Right cardiac atrium (tissue), 1 donor: ENCODE measurements around a stretch of chr16.

- PRO-cap = bidirectional peak, plus-strand start at chr16:24539610, minus-strand start at chr16:24539377
Measured at GRCh38 chr16:24538677-24539480, 487 bp upstream of the RBBP6 start.

- PRO-cap = no peak
Measured at GRCh38 chr16:24570178-24570571, 30.8 kb downstream of the RBBP6 start.

DNA sequence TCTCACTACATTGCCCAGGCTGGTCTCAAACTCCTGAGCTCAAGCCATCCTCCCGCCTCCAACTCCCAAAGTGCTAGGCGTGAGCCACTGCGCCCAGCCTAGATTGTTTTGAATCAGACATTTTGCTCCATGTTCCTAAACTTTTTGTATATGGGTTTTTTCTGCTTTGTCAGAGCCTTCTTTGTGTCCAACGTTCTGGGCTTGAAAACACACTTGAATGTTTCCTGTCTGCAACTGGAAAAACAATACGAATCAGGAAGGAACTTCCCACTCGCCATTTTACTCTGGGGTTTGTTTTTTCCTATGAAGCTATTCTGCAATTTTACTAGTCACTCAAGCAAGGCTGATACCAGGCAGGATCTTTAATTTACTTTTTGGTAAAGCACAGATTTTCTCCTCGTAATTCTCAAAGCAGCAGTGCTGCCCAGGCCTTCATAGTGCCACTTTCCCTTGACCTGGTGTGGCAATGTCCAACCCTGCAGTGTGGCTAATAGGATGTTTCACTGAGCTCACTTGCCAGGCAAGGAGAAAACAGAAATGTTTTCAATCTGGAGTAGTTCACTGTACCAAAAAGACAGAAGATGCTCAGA, 31.6 kb downstream of the ARHGAP17 start:
- PRO-cap = no peak

DNA sequence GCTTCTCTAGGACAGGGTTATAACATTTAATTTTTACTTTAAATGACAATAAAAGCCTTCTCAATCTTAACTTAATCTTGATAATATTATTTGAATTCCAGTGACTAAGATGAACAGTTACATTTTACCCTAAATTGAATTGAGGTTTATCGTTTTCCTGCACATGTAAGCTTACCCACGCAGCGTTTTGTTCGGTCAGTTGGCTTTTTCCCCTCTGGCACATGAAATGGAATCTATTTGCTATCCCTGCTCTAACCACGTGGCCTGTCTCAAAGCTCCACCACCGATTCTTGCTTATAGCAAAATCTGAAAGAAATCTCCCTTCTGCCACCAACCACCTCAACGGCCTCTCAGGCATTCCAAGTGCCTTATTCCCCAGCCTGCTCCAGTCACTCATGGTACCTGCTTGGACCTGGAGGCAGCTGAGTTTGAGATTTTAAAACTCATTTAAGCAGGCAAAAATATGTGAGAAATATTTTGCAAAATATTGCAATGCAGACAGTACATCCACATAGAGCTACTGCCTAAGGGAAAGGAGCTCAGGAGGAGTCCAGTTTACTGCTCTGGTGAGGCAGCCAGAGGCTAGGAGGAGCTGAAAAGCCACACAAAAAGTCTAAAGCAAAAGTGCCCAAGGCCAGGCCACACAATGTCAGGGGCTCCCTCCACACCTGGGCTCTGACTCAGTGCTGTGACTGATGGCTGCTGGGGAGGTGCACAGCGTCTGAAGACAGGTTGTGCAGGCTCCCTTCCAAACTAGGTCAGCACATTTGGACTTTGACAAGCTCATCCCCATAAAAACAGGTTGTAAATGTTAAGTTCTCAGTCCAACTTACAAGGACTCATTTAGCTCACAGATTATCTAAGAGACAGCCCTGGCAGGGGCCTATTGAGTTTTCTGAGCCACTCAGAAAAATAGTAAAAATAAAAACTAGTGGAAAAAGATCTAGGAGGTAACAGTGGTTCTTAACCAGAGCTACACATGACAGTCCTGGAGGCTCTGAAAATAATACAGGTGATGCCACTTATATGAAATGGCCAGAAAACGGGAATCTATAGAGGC, 26.3 kb downstream of the ARHGAP17 start:
- PRO-cap = unidirectional peak, minus-strand start at position 216 of the sequence

GRCh38 chr16:24999205-24999780, 15.9 kb downstream of the ARHGAP17 start:
- PRO-cap = unidirectional peak, minus-strand start at chr16:24999515

- PRO-cap = no peak
Measured at GRCh38 chr16:25030171-25030947, 15.2 kb upstream of the ARHGAP17 start.

DNA sequence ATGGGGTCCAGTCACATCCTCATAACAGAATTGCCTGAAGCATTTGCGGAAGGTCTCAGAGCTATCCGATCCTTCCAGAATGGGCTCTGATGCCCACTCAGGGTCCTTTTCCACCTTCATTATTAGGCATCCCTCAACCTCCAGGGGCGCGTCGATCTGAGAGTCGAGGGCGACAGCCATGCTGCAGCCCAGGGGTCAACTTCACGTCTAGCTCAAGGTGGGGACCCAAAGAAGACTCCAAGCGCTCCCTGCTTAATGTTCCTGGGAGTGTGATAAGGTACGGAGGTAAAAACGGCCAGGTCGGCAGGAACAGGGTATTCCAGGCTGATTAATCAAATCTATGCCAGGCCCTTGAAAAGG, 717 bp downstream of the ZKSCAN2 start:
- PRO-cap = no peak

DNA sequence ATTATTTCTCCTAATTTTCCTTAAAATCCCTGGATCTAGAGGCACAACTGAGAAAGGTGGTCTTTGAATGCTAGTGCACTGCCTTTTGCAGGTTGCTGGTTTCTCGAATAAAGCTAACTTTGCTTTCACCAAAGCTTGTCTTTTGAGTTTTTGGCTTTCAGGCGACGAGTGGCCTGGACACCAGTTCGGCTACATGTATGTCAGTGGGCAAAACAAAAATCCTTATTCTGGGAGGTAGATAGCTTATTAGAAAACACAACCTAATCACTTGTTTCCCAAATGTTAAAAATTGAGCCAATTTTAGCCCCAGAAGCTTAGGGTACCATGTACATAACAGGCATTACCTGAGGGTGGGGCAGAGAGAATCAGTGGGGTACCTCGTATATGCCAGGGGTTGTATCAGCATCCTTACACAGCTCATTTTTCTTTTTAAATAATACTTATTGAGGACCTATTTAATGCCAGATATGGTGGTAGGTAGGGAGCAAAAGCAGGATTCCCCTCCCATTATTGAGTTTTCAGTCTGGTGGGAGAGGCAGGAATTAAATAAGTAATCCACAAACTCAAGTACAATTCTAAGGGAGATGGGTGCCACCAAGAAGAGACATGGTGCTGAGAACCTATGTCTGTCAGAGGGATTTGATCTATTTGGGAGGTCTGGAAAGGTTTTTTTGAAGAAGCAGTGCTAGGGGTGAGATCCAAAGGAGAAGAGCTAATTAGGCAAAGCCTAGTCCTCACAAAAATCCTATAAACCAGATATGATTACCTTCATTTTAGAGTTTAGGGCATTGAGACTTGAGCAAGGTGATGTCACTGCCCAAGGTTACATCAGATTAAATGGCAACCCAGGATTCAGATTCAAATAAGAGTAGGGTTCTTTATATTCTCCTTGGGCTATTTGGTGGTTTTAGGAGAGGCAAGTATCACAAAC, 3.6 kb upstream of the ZKSCAN2 start:
- PRO-cap = no peak

DNA sequence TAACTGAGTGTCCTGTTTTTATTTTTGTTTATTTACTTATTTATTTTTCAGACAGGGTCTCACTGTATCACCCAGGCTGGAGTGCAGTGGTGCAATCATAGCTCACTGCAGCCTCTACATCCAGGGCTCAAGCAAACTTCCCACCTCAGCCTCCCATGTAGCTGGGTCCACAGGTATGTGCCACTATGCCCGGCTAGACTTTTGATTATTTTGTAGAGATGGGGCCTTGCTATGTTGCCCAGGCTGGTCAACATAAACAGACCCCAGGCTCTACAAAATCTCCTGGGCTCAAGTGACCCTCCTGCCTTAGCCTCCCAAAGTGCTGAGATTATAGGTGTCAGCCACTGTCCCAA, 127.6 kb upstream of the HS3ST4 start:
- PRO-cap = no peak

DNA sequence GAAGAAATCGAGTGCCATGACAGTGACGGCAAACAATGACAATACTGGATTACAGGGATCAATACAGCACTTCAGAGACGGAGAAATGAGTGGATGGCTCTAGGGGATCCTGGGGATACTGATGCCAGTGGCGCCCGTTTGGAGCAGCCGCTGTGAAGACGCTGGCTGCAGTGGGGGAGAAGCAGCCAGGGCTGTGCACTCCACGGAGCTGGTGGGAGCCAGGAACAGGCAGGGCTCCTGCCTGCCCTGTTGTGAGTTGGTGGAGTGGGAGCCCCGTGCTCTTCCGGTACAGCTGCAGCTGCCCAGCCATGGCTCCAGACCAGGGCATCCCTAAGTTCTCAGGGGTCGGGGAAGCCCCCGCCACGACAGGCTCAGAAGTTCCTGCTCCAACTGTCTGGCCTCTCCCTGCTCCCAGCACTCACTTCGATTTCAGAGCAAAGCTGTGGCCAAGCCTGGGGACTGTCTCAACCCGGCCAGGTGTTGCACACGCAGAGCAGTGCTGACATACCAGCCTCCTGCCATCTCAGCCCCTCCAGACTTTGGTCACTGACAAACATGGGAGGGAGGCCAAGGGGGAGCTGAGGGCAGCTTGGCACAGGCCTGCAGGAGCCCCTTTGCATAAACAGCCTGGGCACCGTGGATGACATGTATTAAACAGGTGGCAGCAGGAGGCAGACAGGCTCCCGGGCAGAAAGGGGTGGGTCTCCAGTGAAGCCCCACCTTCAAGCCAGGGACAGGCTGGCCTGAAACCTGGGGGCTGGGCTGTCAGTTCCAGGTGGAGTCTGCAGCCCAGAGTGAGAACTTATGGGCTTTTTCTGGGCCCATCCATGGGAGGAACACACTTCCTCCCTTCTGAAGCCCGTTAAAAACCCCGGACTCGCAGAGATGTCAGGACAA, 13.9 kb upstream of the KDM8 start:
- PRO-cap = no peak

DNA sequence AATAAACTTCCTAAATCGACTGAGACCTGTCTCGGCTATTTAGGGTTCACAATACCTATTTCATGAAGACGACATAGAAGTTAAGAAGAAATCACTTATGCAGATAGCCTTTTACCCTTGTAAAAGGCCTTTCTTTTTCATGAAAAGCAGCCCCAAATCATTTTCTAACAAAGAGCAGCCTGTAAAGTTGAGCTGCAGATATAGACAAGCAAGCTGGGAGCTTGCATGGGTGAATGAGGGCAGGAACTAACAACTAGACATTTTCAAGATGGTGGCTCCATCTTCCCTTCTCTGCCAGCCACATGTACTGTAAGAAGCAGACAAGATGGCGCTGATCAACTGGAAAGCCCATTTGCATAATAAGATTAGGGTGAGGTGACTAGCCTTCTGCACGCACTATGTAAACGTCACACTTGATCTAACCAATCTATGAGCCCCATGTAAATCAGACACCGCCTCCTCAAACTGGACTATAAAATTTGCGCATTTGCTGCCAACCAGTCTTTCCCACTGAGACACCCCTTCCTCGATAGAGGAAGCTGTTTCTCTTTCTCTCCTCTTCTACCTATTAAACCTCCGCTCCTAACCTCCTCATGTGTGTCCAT, 4.6 kb upstream of the KDM8 start:
- PRO-cap = no peak

DNA sequence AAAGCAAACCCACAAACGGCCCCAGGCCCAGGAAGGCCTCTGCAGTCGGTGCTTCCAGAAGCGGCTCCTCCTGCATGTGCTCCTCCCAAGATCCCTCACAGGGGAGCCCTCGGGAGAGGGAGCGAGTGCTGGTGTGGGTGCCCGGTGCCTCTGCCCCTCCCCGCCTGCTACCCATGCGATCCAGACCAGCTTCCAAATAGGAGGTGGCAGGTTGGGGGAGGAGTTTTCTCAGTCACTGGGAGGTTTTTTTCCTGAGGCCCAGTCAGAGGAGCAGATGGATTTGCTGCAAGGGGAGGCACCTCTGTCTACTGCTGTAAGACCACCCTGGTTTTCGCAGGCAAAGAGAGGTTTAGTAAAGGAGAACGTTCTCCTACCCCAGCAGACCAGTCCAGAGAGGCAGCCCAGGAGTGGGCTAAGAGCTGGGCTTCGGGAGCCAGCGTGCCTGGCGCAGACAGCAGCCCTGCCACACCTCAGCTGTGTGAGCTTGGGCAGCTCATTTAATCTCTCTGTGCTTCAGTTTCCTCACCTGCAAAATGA, 16.0 kb downstream of the KDM8 start:
- PRO-cap = no peak

DNA sequence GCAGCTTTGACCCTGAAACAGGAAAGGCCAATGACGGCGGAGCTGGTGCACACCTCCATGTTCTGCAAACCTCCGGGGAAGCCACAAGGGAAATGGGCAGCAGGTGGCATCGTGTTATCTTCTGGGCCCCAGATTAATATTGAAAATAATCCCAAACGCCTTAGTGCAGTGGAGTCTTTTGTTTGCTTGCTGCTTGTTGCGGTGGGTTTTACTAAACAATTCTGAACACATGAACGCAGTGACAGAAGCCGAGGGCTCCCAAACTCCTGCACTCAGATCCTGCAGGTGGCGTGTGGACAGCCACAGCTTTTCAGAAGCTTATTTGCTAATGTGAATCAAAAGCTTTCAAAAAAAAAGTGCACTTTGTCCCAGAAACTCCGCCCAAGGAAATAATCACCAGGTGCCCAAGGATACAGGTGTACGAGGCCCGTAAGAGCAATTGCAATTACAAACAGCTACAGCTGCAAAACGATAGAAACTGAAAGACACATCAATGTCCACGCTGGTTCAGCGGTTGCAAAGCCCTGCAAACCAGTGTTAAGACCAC, 22.6 kb downstream of the KDM8 start:
- PRO-cap = no peak

DNA sequence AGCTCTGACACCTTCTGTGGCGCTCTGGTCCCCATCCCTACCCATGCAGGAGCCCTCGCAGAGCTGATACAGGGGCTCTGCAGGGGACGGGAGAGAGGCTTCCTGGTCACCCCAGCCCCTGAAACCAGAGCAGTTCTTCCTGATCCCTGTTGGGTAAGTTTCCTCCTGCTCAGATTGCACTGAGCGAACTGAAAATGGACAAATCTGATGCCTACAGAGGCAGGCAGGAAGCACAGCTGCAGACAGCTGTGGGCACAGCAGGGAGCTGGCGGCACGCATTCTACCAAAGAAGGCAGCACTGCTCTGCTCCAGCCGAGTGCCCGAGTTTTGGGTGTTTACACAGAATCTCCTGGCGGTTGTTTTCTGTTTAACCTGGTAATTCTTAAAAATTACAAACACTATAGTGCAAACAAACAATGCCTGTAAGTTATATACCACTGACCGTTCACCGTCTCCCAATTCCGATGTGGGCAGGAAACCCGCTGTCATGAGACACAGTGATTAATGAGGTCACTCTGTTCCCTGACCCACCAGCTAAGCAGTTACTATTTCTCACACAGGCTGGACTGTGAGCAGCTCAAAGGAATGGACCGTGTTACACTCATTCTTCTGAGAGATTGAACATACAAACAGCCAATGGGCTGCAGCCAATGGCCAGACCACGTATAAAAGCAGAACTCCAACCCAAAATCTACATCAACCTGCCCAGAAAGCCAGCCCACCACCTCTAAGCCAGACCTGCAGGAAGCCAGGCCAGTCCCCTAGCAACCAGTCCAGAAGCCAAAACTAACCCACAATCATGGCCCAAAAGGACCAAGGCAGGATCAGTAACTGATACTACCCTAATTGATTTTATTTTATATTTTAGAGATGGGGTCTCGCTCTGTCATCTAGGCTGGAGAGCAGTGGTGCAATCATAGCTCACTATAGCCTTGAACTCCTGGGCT, 25.5 kb downstream of the NSMCE1 start:
- PRO-cap = no peak

DNA sequence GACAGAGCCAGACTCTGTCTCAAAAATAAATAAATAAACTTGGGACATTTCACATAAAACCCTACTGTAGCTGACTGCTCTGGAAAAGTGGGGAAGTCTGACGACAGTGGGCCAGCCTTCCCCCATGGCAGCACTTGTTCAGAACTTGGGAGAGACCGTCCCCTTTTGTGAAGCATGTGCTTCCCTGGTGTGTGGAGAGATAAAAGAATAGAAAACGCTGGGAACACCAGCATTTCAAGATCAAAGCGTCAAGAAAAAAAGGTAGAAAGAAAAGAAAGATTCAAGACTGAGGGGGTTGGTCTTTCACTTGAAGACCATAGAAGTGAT, 3.1 kb upstream of the NSMCE1 start:
- PRO-cap = no peak

DNA sequence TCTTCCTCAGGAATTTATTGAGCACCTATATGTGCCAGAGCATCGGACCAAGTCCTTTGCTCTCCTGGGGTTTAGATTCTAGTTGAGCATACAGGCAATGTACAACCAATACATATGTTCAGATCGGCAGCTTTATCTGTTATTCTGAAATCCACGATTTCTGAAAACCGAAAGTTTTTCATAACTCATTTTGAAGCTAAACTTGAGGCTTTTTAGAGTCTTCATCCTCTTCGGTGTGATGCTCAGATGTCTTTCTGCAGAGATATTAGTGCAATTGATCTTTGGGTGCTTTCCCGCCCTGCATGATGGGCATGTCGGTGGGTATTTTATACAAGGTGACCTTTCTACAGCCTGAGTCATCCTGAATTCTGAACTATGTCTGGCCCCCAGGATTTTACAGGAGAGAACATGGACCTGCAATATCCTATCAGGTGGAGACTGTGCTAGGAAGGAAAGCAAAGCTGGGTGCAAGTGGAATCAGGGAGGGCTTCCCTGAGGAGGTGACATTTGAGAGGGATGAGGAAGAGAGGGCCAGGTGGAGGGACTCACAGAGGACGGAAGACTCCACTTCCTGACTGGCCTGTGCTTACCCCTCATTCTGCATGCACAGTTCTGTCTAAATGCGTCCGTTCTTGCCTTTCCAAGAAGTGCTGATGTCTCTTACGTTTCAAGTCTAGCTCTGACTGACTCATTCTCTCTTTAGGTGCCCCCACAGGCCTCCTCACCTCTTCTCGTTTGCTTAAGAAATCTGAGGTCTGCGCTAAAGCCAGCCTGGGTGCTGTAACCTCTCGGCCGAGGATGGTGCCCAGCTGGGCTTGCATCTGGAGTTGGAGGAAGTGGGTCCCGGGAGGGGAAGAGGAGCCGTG, 4.4 kb downstream of the IL4R start:
- PRO-cap = no peak

- PRO-cap = no peak
Measured at GRCh38 chr16:27334237-27334732, 20.5 kb downstream of the IL4R start.

DNA sequence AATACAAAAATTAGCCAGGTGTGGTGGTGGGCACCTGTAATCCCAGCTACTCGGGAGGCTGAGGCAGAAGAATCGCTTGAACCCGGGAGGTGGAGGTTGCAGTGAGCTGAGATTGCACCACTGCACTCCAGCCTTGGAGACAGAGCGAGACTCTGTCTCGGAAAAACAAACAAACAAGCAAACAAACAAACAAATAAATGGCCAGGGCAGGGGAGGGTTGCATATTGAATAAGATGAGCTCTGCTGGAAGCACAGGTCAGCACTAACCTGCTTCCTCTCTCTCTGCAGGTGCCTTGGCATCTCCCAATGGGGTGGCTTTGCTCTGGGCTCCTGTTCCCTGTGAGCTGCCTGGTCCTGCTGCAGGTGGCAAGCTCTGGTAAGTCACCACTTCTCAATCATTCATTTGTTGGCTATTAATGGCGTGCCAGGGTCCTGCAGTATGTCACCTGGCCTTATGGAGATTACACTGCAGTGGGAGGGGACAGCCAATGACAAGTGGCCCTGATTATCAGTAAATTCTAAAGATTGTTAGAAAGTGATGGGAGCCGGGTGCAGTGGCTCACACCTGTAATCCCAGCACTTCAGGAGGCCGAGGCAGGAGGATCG, 26.2 kb downstream of the IL4R start:
- PRO-cap = no peak

GRCh38 chr16:27352273-27352635, 38.5 kb downstream of the IL4R start:
- PRO-cap = no peak

DNA sequence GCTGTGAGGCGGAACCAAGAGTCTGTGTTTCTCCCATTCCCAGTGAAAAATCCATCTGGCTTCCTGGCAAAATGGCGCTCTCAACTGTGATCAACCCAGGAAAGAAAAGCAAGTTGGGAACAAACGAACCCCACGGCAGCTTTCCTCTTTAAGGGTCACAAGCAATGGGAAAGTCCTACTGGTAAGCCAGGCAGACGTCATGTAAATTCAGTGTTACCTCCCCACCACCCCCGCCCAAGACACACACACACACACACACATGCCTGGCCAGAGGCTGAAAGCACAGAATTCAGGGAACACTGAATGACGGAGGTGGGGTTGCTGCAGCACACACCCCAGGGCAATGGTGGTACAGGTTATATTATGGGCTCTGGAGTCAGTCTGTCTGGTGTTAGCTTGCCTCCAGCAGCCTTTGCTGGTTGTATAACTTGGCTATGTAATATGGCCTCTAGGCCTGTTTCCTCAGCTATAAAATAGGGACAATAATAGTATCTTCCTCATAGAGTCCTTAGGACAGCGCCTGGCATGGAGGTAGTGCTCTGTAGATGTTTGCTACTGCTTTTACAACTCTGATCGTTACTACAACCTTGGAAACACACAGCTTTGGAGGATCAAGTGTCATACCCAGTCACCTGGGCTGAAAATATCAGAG, 31.6 kb downstream of the GTF3C1 start:
- PRO-cap = no peak